ENCODE measurements around the genes ITGA4, CERKL, PPP1R1C and TFPI.

DNA sequence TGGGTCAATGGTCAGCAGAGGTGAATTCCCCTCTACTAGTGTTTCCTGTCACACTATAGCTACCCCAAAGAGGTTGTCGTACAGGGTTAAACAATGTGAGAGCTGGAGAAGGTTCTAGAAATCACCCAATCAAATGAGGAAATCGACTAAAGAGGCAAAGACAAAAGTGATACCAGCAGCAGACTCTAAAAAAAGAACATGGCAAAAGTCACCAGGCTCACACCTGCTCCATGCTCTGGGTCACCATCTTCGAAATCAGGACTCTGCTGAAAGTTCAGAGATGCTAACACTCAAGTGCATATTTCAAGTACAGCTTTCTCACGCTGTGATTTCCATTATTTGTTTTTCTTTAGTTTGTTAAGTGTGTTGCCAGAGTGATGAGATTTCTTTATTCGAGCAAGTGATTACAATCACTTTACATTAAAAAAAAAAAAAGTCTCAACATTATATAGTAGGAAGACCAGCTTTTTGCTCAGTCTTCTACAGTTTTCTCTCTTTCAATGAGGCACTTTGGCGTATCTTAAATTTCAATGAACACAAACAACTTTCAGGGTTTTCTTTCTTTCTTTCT, 144.5 kb upstream of the ITGA4 start:
- PRO-cap, 2 experiments, result no peak in any of the 2 experiments

- PRO-cap, 2 experiments, result no peak in any of the 2 experiments
Observed at GRCh38 chr2:181456619-181457725, at the start of gene ITGA4. Gene ITGA4 (plus strand): TSS chr2:181457386.

DNA sequence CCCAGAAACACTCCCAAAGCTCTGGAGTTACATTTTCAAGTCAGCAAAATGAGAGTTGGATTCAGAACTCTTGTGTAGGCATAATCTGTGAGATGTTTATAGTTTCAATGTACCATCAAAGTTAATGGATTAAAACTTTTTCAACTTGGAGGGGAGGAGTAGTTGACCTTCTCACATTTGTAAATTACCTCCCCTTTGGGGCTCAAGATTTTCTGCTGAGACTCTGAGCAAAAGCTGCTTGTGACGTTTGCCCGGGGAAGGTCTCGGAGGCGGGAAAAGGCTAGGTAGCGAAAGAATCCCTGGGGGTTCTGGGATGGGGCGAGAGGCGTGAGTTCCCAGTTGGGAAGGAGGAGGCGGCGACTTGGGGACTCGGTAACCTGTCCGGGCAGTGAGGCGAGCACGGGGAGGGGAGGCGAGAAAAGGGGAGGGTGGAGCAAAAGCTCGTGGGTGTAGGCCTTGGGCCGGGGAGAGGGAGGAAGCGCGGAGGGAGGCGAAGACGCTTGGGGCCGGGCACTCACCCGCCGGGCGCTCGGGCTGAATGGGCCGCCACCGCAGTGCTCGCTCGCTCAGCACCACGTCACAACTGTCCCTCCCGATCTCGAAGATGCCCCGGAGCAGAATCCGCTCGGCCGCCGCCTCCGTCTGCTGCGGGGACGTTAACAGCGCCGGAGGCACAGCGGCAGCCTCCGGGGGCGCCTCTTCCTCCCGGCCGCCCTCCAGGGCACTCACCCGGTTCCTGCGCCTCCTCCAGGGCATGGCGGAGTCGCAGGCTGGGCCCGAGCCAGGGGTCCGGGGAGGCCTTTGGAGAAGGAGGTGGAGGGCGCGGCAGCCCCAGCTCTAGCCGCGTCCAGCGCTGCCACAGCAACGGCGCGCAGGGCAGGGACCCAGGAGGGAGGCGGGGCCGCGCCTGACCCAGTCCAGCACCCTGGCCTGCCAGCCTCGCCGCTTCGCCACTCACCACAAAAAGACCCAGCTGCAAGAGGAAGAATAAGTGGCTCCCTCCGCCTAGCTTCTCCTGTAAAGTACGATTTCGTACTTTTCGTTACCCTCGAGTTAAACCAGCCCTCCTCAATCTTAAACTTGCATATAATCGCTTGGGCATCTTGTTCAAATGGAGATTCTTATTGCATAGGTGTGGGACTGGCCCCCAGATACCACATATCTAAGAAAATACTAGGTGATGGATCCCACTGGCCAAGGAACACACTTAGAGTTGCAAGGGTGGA, at the start of gene CERKL:
Gene CERKL, minus strand, starts transcription at position 855 of the 1,226 bp plus-strand sequence.
- PRO-cap, 2 experiments, result peak in 2 of 2 experiments; most common plus-strand start position 493 of the sequence (in 2); most common minus-strand start position 849 of the sequence (in 1)

- PRO-cap, 2 experiments, result peak in 1 of 2 experiments; most common plus-strand start chr2:181780938 (in 1); most common minus-strand start chr2:181780795 (in 1)
Observed at GRCh38 chr2:181779969-181781113, 100.0 kb upstream of the NEUROD1 start.

GRCh38 chr2:181803883-181804464, 87.6 kb upstream of the ITPRID2 start:
- PRO-cap, 2 experiments, result no peak in any of the 2 experiments

GRCh38 chr2:181892398-181893001, 970 bp downstream of the ITPRID2 start:
- PRO-cap, 2 experiments, result peak in 2 of 2 experiments; most common minus-strand start chr2:181892769 (in 2)

DNA sequence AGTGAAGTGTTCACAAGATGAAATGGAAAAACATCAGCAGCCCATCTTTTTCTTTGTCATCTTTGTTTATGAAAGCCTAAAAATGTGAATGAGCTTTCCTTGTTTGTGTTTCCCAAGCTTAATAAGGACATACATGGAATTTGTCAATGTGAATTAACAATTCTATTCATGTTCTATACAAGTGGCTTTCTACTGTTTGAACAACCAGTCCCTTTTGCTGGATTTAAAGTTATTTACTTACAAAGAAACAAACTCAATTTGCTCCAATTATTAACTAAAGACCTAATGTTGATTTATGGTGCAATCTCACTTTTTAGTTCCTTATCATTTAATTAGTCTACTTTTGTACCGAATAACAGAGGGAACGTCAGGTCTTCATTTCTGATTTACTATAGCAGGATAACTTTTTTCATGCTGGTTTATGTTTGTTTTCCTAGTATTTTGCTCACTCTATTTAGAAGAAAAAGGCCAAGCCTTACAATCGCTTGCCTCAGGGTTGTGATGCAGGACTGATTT, 41.9 kb upstream of the PPP1R1C start:
- PRO-cap, 2 experiments, result no peak in any of the 2 experiments

DNA sequence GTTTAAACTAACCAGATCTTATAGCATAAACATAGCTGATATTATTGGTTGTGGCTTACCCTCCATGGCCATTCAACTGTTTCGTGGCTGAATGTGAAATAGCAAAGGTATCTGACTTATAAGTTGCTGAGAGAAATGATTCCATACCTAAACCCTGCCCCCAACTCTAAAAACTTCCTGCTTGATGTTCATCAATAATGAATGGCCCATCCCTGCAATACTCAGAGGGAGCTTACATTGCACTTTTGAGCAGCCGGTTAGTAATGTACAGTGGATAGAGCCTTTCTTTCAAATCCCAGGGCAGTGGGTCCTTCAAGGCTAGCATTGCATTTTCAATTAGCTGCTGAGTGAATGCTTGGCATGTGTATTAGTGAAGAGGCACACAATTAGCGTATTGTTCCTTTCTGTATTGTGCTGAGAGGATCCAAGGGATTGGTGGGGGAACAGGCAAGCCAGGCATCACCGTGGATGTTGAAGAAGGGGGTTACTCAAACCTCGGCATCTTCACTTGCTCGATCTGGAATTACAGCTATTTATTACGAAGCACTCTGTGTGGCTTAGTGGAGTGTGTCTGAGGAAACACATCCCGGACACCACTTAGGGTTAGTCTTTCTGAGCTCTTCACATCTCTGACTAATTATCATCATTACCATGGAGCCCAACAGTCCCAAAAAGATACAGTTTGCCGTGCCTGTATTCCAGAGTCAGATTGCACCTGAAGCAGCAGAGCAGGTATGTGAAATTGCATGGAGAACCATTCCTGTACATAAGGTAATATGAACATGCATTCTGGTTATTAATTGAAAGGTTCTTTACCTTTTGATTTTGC, at the start of gene PPP1R1C:
Gene PPP1R1C, plus strand, starts transcription at position 394 of the 829 bp plus-strand sequence.
- PRO-cap, 2 experiments, result no peak in any of the 2 experiments

DNA sequence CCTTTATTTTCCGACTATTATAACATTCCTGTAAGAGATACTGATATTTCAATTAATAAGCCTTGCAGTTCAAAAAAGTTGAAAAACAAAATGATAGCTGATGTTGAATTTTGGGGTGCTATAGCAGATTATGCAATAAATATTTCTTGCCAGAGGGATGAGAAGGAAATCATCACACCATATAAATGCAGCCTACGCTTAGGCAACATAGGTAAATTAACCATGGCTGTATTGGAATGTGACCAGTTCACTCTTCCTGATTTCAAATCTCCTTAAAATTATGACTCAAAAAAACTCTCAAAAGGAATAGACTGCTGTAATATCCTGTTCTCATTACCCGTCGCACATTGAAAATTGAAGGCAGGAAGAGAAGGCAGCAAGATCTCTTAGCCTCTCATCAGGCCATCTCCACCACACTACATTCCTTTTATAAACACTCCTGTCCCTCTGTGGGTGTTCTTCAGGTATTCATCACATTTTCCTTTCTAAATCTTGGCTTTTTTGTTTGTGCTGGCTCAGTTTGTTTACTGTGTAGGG, 83.1 kb downstream of the PPP1R1C start:
- PRO-cap, 2 experiments, result no peak in any of the 2 experiments

DNA sequence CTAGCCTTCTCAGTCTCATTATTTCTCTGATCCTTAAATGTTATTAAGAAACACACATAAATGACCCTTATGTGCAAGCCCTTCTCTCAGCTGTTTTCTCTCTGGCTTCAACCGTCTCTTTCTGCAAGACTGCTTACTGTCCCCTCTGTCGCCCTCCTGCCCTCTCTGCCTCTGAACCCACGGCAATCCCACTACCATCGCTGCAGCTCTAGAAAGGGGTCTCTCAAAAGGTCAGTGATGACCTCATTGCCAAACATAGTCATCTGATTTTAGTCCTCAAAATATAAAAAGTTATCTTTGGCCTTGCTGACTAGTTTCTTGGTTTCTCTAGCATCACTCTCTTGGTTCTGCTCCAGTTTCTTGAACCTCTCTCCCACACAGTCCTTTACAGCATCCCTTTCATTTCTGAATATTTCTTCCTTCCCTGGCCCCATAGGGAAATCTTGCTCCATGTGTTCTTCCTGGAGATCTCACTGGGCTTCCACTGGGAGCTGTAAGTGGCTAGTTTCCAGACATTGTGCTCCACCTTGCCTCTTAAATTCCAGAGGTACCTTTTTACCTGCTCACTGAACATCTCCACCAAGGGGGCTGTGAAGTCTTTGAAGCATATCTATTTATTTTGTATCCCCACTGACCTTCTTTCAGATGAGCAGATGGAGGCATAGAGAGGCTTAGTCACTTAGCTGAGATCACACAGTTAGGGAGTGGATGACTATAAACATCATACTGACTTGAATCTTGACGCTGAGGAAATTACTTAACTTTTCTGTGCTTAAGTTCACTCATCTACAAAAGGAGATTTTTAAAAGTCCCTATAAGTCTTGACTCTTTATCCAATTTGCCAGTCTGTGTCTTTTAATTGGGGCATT, 96.1 kb downstream of the PDE1A start:
- PRO-cap, 2 experiments, result no peak in any of the 2 experiments

DNA sequence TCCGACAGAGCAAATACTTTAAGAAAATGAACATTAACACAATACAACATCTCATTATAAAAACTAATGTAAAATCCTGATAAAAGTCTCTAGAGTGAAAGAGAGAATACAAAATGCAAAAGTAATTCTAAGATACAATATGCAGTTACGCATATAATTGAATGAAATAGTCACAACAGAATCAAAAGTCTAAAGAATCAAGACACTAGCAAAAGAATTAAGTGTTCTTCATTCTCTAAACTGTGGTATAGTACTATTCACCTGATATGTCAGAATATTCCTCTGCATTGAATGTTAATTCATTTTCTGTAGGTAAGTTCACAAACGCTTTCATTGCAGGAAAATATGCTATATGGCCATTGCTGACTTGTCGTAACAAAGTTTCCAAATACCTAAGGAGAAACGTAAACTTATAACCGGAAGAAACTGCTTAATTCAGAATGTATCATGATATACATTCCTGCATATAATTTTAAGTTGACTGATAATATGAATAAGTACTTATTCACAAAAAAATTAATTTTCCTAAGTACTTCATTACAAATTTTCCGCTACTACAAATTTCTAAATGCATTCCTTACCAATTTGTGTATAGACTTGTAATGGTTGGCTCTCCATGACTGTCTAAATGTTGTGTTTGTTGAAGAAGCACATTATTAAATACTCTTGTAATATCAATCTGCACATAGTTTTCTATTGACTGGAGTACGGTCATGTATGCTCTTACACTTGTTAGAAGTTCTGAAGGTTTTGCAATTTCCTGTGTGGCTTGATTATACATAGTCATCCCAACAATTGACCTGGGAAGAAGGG, 85.5 kb downstream of the NCKAP1 start:
- PRO-cap, 2 experiments, result no peak in any of the 2 experiments

GRCh38 chr2:182962086-182962444, 76.2 kb downstream of the NCKAP1 start:
- PRO-cap, 2 experiments, result no peak in any of the 2 experiments

DNA sequence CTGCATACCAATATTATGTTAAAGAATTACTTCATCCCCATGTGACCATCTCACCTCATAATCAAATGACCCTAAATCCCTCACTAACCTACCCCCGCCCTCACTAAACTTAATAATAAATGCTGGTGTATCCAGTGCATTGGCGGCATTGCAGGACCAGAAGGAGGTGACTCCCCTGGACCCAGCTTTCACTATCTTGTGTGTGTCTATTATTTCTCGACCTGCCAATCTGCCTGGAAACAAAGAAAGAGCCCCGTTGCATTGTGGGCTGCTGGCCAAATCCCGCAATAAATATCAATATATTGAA, 462.3 kb upstream of the FSIP2 start:
- PRO-cap, 2 experiments, result no peak in any of the 2 experiments

GRCh38 chr2:185289971-185290600, 448.5 kb upstream of the FSIP2 start:
- PRO-cap, 2 experiments, result no peak in any of the 2 experiments

GRCh38 chr2:187403600-187404004, 44.5 kb downstream of the CALCRL start:
- PRO-cap, 2 experiments, result no peak in any of the 2 experiments

GRCh38 chr2:187553771-187554772, at the start of gene TFPI:
Gene TFPI (minus strand): TSS chr2:187554435.
- PRO-cap, 2 experiments, result peak in 2 of 2 experiments; most common minus-strand start chr2:187554479 (in 1)

GRCh38 chr2:188292199-188292304, 378 bp downstream of the GULP1 start:
- PRO-cap, 2 experiments, result no peak in any of the 2 experiments

- PRO-cap, 2 experiments, result no peak in any of the 2 experiments
Observed at GRCh38 chr2:188606455-188607108, 314.9 kb downstream of the GULP1 start.

GRCh38 chr2:188978019-188979195, 4.2 kb downstream of the COL3A1 start:
- PRO-cap, 2 experiments, result no peak in any of the 2 experiments

DNA sequence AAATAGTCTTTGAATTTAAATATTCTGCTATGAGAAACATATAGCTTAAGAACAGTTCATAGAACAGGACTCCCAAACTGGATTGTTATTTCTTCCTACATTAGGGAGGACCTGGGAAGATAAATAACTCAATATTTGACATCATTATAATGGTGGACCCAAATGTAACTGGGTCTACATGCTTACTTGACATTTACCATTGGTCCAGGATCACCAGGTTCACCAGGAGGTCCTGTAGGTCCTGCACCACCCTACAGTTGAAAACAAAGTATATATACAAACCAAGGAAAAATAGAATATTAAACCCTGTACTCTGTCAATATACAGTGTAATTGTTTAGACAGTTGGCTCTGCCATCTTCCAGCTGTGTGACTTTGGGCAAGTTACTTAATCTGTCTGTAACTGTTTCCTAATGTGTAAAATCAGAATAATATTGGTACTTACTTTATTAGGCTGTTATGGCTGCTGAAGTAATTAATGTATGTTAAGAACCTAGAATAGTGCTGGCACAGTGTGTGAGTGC, 94.0 kb downstream of the COL5A2 start:
- PRO-cap, 2 experiments, result no peak in any of the 2 experiments

Measured in Colon Carcinoma Metastatic in the Brain (tissue), 2 donors.